Measurements from ENCODE around the genes CD300A and MYO15B.

GRCh38 chr17:74245158-74245777 is 28.8 kb upstream of the DNAI2 start:
- PRO-cap, result no peak
- RAMPAGE, long total RNA, 2 experiments, result no peak in any of the 2 experiments

DNA sequence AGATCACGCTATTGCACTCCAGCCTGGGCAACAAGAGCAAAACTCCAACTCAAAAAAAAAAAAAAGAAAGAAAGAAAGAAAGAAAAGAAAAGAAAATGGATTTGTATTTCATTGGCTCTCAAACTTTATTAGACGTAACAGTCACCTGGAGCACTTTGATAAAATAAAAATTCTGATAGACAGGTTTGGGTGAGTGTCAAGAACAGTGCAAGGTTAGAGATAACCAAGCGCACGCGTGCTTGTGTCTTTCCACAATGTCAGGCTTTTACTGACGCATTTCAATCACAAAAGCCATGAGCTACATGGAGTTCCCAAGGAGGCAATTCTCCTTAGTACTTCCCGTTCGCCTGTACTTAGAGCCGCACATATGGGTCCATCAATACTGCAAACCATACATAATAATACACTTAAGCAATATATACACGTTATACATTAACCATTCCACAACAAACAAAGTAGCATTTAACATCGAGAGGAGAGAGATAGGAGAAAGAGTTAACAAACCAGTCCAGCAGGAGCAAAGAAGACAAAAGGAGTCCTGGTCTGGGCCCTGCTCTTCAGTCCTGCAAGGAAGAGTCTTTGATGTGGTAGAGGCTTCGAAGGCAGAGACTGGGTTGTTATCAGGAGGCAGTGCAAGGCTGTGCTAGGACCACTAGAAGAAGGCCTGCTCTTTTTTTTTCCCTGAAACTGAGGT is 12.0 kb upstream of the GPRC5C start:
- PRO-cap, result no peak
- RAMPAGE, long total RNA, 2 experiments, result no peak in any of the 2 experiments

DNA sequence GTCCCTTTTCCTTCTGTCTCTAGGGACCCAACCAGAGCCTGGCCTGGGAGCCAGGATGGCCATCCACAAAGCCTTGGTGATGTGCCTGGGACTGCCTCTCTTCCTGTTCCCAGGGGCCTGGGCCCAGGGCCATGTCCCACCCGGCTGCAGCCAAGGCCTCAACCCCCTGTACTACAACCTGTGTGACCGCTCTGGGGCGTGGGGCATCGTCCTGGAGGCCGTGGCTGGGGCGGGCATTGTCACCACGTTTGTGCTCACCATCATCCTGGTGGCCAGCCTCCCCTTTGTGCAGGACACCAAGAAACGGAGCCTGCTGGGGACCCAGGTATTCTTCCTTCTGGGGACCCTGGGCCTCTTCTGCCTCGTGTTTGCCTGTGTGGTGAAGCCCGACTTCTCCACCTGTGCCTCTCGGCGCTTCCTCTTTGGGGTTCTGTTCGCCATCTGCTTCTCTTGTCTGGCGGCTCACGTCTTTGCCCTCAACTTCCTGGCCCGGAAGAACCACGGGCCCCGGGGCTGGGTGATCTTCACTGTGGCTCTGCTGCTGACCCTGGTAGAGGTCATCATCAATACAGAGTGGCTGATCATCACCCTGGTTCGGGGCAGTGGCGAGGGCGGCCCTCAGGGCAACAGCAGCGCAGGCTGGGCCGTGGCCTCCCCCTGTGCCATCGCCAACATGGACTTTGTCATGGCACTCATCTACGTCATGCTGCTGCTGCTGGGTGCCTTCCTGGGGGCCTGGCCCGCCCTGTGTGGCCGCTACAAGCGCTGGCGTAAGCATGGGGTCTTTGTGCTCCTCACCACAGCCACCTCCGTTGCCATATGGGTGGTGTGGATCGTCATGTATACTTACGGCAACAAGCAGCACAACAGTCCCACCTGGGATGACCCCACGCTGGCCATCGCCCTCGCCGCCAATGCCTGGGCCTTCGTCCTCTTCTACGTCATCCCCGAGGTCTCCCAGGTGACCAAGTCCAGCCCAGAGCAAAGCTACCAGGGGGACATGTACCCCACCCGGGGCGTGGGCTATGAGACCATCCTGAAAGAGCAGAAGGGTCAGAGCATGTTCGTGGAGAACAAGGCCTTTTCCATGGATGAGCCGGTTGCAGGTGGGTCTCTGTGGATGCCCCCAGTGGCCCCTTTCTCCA is 8.2 kb downstream of the GPRC5C start:
- PRO-cap, result no peak
- RAMPAGE, long total RNA, 2 experiments, result no peak in any of the 2 experiments

GRCh38 chr17:74451153-74451641 is 15.2 kb upstream of the CD300A start:
- PRO-cap, result no peak
- RAMPAGE, long total RNA, 2 experiments, result no peak in any of the 2 experiments

- PRO-cap, result no peak
- RAMPAGE, long total RNA, 2 experiments, result no peak in any of the 2 experiments
These were observed 13.4 kb upstream of the CD300A start for GRCh38 chr17:74452948-74453598.

- PRO-cap, result unidirectional peak, plus-strand start at chr17:74466676
- RAMPAGE, long total RNA, 2 experiments, result start-site peak on the plus strand in 2 of 2 experiments, at chr17:74466631-74466683 at its widest, 10 to 84 reads per replicate
These were observed at the start of gene CD300A for GRCh38 chr17:74465916-74467145. TSS of gene CD300A (plus strand) at chr17:74466634.

- PRO-cap, result no peak
- RAMPAGE, long total RNA, 2 experiments, result no peak in any of the 2 experiments
These were observed 16.1 kb upstream of the CD300E start for GRCh38 chr17:74639444-74640300.

DNA sequence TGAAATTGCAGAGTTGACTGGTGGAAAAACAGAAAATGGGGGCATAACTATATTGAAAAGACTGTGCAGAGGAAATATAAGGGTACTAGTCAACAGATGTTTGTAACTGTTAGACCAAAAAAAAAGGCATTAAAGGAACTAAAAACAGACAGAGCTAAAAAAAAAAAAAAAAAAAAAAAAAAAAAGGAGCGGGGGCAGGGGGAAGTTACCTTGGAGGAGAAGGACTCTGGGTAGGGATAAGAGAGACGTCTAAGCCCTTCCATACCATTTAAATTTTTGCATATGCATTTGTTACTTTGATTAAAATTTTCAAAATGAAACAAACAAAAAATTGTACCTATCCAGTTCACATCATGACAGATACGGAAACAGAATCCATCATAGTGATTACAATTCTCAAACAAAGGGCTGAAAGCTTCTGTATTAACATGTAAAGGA is 40.3 kb upstream of the CD300E start:
- PRO-cap, result no peak
- RAMPAGE, long total RNA, 2 experiments, result no peak in any of the 2 experiments

GRCh38 chr17:74805501-74805952 is 29.2 kb downstream of the TMEM104 start:
- PRO-cap, result no peak
- RAMPAGE, long total RNA, 2 experiments, result no peak in any of the 2 experiments

- PRO-cap, result no peak
- RAMPAGE, long total RNA, 2 experiments, result no peak in any of the 2 experiments
These were observed 34.2 kb downstream of the TMEM104 start for GRCh38 chr17:74810255-74811065.

GRCh38 chr17:75088465-75088866 is 712 bp downstream of the SLC16A5 start:
- PRO-cap, result no peak
- RAMPAGE, long total RNA, 2 experiments, result no peak in any of the 2 experiments

GRCh38 chr17:75273023-75273838 is 2.2 kb upstream of the MIF4GD start:
- PRO-cap, result no peak
- RAMPAGE, long total RNA, 2 experiments, result no peak in any of the 2 experiments

DNA sequence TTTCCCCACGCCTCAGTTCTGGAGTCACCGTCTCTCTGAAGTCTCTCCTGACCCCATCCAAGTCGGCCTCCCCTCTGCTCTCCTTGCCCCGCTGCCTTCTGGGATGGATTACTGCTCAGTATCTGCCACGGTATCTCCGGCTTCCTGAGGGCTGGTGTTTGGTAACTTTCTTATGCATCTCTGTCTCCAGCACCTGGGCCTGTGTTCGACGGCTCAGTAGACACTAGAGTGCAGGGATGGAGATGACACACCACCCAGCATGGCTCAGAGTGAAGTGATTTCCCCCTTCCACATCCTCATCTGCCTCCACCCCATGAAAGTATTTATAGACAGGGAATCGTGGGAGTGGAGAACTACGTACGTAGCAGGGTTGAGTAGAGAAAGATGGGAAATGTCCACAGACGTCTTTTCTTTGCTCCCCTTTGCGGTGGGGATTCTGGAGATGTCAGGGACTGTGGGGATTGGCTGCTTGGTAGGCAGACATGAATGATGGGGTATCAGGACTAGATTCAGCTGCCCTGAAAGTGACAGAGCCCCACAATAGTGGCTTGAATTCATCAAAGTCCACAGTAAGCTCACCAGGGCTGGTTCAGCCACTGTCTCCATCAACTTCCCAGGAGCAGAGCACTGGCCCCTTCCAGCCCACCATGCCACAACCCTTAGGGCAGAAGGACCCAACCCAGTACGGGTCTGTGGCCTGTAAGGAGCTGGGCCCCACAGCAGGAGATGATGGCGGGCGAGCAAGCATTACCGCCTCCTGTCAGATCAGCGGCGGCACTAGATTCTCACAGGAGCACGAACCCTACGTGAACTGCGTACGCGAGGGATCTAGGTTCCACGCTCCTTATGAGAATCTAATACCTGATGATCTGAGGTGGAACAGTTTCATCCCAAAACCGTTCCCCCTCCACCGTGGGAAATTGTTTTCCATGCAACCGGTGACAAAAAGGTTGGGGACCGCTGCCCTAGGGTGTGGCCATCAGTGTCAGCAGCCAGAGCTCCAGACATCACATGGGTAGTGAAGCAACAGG is 12.0 kb upstream of the SLC25A19 start:
- PRO-cap, result no peak
- RAMPAGE, long total RNA, 2 experiments, result no peak in any of the 2 experiments

- PRO-cap, result no peak
- RAMPAGE, long total RNA, 2 experiments, result no peak in any of the 2 experiments
These were observed 25.2 kb downstream of the CASKIN2 start for GRCh38 chr17:75490008-75490579.

GRCh38 chr17:75497893-75498581 is 17.3 kb downstream of the CASKIN2 start:
- PRO-cap, result no peak
- RAMPAGE, long total RNA, 2 experiments, result no peak in any of the 2 experiments

DNA sequence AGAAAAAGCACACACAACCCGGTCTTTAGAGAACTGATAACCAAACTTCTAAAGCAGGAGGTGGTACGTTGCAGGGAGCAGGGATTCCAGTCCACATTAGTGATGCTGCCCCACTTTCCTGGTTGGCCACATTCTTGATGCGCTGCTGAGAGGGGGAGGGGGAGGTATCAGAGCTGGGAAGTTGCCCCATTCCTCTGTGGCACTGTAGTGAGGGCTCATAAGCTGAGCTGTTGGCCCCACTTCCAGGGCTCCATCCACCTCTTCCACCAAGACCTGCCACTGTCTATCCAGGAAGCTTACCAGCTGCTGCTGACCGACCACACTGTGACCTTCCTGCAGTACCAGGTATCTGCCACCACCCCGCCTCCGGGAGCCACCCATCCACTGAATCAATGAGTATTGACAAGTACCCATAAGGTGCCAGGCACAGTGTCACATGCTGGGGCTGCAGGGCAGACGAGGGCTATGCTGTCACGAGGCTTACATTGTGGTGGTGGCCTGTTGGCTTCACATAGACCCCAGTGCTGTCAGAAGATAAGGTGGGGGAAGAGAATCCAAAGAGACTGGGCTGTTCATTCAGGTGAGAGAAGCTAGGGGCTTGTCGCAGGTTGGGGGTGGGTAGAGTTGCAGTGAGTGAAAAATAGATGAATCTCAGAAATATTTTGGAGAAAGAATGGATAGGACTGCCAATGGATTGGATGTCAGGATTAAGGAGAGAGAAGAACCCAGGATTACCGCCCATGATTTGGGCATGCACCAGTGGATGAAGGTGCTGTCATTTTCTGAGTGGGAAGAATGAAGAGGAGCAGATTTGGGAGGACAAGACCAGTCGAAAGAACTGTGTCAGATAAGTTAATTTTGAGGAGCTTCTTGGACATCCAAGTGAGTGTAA is 1.2 kb downstream of the TSEN54 start:
- PRO-cap, result no peak
- RAMPAGE, long total RNA, 2 experiments, result no peak in any of the 2 experiments

GRCh38 chr17:75556981-75557484 is 30.6 kb upstream of the MYO15B start:
- PRO-cap, result no peak
- RAMPAGE, long total RNA, 2 experiments, result no peak in any of the 2 experiments

DNA sequence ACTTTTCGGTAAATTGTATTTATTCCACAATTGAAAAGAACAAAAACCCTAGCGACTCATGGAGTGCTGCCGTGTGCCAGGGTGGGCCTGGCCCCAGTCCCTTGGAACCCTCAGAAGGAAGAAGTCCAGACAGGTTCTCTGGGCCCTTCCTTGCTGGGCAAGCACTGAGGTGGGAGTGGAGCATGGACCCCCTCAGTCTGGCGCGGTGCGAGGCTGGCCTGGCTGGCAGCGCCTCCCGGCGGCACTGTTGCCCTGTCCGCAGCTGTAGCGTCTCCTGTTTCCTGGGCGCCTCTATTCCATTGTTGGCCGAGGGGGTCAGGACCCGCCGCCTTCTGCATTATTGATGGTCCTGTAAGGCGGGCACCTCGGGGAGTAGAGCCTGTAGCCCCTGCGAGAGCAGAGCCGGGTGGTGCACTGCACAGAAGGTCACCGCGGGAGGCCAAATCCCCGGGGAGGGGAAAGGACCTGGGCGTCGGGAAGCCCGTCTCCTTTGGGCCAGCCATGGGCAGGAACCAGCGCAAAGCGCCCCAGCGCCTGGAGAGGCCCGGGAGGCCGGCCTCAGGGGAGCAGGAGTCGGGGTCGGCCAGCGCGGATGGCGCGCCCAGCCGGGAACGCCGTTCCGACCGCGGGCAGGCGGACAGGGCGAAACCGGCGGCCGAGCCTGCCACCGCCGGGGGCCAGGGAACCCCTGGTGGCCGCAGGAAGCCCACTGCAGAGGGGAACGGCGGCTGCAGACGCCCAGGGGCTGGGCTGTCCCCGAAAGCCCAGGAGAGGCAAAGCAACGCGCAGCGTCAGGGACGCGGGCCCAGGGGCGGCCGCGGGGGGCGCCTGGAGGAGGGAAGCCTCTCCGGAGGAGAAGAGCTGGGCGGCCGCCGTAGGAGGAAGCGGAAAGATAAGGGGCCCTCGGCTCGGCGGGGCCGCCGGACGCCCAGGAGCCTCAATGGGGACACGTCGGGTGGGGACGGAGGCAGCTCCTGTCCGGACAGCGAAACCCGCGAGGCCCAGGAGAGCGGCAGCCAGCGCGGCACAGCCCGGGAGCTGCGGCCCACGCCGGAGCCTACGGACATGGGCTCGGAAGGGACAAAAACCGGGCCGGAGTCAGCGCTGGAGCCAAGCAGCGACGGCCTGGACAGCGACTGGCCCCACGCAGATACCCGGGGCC is at the start of gene MYO15B:
MYO15B (plus strand) TSS at position 244 of the 1,162 bp plus-strand sequence.
- PRO-cap, result unidirectional peak, plus-strand start at position 442 of the sequence; bidirectional peak, plus-strand start at position 940 of the sequence, minus-strand start at position 768 of the sequence
- RAMPAGE, long total RNA, 2 experiments, result no peak in any of the 2 experiments

DNA sequence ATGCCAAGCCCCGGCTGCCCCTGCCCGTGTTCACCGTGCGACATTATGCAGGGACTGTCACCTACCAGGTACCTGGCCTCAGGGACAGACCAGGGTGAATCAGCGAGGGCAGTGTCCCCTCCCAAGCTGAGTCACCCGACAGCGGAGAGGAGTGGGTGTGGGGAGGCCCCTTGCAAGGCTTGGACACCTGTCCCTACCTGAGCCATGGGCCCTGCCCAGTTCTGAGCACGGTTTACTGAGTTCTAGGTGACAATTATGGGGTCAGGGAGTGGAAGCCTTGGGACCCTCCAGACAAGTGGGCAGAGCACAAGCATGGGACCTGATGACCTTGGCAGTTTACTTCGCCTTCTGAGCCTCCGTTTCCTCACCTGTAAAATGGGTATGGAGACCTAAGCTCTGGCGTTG is 13.9 kb downstream of the MYO15B start:
- PRO-cap, result no peak
- RAMPAGE, long total RNA, 2 experiments, result no peak in any of the 2 experiments

DNA sequence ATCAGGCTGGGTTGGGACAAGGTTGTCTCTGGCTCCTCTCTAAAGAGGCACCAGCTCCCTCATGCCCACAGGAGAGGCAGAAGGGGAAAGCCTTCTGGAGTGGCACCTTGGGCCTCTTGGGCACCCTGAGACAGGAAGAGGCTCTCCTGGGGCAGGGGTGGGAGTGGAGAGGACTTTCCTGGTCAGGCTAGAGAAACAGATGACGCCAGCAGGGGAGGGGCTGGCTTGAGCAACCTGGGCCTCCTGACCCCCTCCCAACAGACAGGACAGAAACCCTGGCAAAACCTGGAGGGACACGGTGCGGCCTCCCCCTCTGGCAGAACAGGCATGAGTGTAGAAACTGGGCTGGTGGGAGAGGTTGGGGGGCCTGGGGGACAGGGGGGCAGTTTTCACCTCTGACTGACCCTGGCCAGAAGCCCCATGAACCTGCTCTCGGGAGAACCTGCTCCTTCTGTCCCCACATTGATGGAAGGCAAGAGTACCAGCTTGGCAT is 6.1 kb downstream of the SMIM5 start:
- PRO-cap, result no peak
- RAMPAGE, long total RNA, 2 experiments, result no peak in any of the 2 experiments

All from right atrium auricular region (tissue), 2 donors.